SJSA1 (cell line): ENCODE measurements around the gene DDHD1.

GRCh38 chr14:51650671-51651112, 1.0 kb upstream of the FRMD6 start:
- RAMPAGE, long total RNA: no peak

GRCh38 chr14:51669948-51670187, 18.2 kb downstream of the FRMD6 start:
- RAMPAGE, long total RNA: no peak

DNA sequence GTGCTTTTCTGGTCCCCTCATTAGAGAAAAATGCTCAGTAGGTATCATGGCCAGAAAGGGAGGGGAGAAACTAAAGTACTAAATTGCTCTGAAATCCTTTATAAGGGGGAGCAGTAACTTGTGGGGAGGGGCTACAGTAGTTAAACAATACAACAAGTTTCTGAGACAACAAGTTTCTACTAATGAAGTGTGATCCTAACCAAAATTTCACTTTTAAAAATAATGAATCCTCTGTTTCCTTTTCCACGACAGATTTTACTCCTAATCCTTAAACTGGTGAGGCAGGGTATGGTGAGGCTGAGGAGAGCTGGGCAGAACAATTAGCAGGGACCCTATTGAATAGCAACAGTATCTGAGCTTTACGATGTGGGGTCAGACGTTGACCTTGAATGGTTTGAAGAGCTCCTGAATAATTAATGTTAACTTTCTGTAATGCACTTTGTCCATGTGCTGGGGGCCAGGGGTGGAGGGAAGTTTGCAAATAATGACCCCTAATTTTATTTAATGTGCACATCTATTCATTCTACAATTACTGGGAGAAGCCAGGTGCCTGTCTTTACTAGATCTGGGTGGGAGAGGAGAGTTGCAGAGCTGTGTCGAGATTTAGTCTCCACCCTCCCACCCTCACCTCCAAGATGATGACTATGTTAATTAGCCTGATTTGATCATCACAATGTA, 4.4 kb downstream of the GNG2 start:
- RAMPAGE, long total RNA: no peak

- RAMPAGE, long total RNA: no peak
Observed at GRCh38 chr14:52327216-52327566, 13.1 kb downstream of the PTGER2 start.

DNA sequence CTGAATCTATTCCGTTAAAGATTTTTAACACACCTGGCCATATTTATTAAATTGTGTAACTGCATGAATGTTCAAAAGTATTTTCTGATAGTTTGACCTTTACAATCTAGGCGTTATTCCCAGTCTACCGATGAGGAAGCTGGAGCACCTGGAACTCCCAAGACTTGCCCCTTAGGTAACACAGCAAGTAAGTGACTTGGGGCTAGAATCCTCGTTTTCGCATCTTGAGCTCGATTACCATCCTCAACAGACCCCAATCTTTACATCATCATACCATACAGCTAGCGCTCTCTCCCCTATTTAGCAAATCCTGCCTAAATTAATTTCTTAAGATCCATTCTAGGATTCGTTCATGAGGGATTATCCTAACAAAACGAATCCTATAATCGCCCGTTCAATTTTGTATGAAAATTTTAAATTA, 990 bp downstream of the GNPNAT1 start:
- RAMPAGE, long total RNA: no peak

GRCh38 chr14:52873553-52874243, 77.2 kb downstream of the FERMT2 start:
- RAMPAGE, long total RNA: no peak

DNA sequence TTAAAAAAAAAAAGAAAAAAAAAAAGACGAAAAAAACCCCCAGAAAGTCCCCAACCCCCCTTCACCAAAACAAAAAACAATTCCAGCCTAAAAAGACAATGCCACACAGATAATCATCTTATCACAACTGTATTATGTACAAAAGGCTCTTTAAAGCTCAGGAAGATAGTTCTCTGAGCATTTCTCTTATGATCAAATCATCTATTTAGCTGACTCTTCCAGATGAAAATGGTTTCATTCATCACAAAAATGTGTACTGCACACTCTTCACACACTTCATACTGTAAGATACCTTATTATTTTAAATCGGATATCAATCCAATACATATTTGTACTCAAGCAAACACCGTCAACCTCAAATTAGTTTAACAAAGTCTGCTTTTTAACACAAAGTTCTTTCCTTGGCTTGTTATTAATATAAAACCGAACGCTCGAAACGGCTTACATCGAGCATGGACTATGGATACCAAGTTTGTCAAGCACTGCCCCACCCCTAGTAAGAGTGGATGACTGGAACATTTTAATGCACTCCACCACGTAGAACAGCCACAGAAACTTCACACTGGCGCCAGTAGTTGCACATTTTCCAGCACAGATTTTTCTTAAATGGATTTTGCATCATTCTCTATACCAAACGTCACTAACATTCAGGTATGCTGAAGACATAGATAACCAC, 1.3 kb downstream of the FERMT2 start:
- RAMPAGE, long total RNA: no peak

- RAMPAGE, long total RNA: no peak
Observed at GRCh38 chr14:53062868-53063215, 90.3 kb downstream of the DDHD1 start.

DNA sequence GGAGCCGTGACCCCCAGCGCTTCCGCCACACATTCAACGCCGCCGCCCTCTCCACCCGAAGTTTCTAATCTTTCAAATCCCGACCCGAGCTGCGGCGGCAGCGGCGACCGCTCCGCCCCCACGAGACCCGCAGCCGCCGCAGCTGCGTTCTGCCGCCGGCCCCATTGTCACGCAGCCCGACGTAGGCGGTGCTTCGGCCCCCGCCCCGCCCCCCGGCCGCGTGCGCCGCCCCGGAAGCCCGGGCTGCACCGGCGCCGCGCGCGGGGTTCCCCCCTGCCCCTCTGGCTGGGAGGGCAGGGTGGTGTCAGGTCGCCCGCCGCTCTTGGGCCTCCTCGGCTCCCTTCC, at the start of gene DDHD1:
Gene DDHD1 (minus strand): TSS at position 190 of the 345 bp plus-strand sequence.
- RAMPAGE, long total RNA: no peak

GRCh38 chr14:53245050-53245490, 91.9 kb upstream of the DDHD1 start:
- RAMPAGE, long total RNA: no peak

DNA sequence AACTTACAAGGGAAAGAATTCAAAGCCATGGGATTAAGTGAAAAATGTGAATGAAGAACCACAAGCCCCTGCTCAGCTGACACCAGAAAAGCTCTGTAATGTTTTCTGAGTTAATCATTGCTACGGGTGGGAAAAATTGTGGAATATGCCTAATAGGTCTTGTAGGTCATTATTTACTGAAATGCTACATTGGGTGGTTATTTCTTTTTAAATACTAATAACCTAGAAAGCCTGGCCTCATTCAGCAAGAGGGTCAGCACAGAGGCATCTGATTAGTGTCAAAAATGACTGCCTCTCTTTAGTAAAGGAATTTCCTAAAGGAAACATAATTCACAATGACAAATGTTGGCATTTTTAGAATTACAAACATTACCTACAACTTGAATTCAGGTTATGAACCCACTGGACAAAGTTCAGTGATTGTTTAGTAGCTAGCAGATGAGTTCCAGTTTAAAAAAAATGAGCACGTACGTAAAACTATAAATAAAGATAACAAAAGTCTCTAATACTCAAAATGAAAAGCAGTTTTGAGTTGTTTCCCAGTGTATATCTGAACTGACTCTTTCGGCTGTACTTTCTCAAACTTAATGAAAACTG, 75.3 kb downstream of the BMP4 start:
- RAMPAGE, long total RNA: no peak

DNA sequence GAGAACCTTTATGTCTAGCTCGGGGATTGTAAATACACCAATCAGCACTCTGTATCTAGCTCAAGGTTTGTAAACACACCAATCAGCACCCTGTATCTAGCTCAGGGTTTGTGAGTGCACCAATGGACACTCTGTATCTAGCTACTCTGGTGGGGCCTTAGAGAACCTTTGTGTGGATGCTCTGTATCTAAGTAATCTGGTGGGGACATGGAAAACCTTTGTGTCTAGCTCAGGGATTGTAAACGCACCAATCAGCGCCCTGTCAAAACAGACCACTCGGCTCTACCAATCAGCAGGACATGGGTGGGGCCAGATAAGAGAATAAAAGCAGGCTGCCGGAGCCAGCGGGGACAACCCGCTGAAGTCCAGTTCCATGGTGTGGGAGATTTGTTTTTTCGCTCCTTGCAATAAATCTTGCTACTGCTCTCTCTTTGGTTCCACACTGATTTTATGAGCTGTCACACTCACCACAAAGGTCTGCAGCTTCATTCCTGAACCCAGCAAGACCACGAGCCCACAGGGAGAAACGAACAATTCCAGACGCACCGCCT, 2.6 kb upstream of the CNIH1 start:
- RAMPAGE, long total RNA: no peak

GRCh38 chr14:54606755-54607230, 39.9 kb downstream of the SAMD4A start:
- RAMPAGE, long total RNA: no peak

DNA sequence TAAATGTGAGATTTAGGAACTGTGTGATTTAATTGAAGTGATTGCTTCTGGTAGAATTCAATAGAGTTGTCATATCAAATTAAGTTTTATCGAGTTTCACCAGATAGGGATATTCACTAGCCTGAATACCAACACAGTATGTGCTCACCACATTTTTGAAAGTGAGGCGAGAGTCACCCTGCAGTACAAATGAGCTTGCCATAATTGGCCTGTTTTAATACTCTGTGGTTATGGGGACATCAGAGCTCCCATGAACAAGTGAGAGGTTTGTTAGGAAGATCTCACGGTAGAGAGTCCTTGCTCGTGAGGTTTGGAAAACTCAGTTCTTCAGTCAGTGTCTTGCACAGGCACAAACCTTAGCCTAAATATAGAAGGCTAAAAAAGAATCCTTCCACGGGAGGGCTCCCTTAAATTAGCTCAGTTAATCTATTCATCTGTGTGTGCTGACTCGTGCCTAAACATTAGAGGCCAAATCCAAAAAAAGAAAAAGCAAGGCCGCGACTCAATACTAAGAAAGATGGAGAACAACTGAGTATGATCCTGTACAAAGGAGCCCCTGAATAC, 108.7 kb downstream of the SAMD4A start:
- RAMPAGE, long total RNA: no peak

- RAMPAGE, long total RNA: no peak
Observed at GRCh38 chr14:54676526-54677858, 110.1 kb downstream of the SAMD4A start.

GRCh38 chr14:54701749-54702674, 135.1 kb downstream of the SAMD4A start:
- RAMPAGE, long total RNA: no peak

- RAMPAGE, long total RNA: no peak
Observed at GRCh38 chr14:54702957-54703456, 136.1 kb downstream of the SAMD4A start.

DNA sequence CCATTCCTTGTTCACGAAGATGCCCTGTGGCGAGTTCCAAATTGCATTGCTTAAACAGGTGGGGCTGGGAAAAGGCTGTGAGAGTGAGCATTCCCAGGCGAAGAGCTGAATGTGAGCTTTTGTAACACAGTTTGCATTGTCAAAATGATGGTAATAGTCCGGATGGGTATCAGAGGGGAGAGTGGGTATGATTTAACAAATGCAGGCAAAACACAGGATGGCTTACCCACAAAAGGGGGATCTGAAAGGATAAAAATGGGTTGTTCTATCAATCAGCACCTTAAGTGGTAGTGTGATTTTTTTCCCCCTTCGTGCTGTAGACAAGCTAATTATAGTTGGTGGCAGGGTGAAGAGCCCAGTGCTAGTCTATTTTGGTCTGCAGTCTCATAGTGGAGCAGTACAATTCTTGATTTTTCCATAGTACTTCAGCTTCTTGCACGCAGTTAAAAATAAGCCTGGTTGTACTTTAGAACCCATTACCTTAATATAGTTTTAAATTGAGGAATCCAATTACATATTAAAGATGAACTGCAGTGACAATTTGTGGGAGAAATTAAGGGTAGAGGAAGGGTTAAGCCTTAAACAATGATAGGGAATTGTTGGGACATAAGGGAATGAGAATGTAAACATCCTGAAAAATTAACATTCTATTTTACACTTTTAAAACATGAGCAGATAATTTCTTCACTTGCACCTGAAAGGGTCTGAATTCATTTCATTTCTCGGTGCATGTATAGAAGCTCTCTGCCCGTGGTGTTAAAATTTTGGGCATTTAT, 132.1 kb downstream of the GCH1 start:
- RAMPAGE, long total RNA: no peak

DNA sequence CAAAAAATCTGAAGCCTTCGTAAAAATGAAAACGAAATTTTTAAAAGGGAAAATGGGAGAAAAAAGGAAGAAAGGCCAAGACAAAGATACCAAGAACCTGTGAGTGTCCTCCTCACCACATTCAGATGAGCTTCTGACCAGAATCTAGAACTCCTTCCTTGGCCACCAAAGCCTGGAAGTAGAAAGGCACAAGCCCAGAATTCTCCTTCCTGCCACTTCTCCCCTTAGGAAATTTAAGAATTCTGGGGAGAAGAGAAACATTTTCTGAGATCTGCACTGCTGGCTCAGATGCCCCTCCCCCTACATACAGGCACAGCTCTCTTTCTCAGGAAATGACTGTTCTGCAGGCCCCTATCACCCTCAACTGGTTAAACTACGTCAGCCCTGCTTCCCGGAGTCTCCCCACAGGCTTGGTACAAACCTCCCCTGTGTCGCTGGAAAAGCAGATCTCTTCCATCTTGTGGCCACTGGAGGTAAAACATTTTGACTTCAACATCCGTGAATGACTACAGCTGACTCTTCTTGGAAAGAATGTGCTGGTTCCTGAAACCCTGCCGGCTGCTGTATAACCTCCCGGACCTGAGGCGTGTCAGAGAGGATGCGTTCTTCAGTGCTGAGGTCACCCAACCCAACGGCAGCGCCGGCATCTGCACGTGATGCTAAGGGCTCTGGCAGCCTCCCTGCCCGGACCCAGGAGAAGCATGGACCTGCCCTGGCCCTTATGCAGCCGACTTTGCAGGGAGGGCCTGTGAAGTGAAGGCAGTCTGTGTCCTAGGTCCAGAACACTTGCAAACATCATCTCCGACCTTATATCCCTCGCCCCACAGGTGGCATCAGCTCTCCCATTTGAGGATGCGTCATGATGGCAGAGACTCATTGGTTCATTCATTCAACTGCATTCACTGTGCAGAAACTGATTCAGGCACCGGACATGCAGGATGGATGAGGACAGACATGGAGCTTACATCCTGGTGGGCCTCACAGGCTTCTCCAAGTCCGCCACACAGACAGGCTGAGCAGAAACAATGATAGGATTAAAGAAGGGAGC, 129.4 kb downstream of the GCH1 start:
- RAMPAGE, long total RNA: no peak

DNA sequence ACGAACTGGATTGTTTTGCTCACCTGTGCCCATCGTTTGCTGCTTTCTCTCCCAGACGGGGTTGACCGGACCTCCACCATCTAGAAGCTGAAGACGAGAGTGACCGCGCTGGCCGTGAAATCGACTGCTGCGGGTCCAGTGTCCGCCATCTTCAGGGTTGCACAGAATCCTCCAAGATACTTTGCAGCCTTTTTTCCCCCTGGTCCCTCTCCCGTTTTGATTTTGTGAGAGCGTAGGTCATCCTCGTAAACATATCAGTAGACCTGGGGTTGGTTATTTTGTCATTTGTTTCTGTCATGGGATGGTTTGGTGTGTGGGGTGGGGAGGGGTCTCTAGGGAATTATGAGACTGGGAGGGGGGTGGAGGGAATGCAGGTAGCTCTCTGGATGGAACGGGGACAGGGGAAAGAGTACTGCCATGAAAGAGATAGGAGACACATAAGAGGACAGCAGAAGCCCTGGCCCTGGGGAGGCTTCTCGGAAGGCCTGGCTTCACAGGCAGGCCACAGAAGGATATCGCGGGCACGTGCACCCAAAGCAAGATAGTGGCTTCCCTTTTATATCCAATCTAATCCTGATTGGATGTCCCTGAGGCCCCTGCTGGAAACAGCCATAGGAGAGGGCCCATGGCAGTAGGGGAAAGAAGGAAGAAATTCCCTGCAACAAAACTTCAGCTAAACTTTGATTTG, 113.6 kb downstream of the GCH1 start:
- RAMPAGE, long total RNA: no peak